Left colon (tissue), 1 donor: ENCODE measurements around a stretch of chr5.

GRCh38 chr5:96336366-96336714 is 96.7 kb downstream of the PCSK1 start:
- PRO-cap, result no peak

GRCh38 chr5:96431528-96431983 is 1.5 kb downstream of the PCSK1 start:
- PRO-cap, result no peak

GRCh38 chr5:96431984-96432922 is 795 bp downstream of the PCSK1 start:
- PRO-cap, result no peak

- PRO-cap, result no peak
These were observed 34.6 kb upstream of the CAST start for GRCh38 chr5:96627538-96628019.

GRCh38 chr5:96660864-96661785 is 1.1 kb upstream of the CAST start:
- PRO-cap, result bidirectional peak, plus-strand start at chr5:96661659, minus-strand start at chr5:96661602

GRCh38 chr5:96803577-96804143 is 4.1 kb downstream of the ERAP1 start:
- PRO-cap, result no peak

DNA sequence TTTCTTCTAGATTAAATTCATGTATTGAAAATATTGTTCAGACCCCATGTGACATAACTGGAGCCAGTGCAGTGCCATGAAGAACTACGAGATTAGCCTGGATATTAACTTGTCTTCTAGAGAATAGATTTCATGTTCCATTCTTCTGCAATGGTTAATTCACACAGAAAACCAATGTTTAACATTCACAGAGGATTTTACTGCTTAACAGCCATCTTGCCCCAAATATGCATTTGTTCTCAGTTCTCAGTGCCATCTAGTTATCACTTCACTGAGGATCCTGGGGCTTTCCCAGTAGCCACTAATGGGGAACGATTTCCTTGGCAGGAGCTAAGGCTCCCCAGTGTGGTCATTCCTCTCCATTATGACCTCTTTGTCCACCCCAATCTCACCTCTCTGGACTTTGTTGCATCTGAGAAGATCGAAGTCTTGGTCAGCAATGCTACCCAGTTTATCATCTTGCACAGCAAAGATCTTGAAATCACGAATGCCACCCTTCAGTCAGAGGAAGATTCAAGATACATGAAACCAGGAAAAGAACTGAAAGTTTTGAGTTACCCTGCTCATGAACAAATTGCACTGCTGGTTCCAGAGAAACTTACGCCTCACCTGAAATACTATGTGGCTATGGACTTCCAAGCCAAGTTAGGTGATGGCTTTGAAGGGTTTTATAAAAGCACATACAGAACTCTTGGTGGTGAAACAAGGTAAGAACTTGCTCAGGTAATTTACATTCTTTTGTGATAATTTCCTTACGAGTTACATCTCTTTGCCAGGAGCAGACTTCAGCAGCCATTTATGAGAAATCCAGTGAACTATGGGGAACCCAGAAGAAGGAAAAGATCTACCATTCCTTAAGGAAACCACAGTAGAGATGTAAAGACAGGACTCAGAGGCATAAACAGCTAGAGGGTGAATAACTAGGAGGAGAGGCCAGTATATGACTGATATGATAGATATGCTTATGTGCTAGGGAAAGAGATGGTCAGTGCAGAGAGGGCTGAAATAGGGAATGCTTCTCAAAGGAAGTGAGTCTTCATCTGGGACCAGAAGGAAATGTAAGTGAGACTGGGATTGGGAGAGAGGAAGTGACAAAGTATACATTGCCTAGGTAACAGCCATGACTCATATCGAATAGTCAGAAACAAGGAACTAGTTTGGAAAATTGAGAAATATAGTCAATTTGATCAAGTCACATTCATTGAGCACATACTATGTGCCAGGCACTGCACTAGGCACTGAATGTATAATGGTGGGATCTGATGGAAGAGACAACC is 3.7 kb downstream of the ERAP2 start:
- PRO-cap, result no peak

DNA sequence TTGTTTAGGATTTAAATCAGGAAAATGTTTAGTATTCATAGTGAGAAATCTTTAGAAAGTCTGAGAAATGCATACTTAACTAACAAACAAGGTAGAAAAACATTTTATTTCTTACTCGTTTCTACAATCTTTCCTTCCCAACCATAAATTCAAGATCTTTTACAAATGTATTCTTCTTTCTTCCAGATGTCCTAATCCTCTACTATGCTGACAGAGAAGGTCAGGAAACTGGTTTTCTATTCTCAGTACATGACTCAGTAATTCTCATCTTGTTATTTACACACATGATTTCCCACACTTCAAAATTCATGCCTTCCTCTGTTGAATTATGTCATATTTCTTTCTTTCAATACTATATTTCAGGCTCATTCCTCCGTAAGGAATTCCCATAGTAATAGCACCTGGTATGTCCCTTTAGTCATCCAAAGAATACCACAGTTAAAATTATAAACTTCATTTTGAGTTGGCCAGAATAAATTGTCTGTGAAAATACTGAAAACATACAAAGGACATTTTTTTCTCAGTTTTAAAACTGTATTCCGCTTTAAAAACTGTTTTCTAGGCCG is 14.3 kb upstream of the LNPEP start:
- PRO-cap, result no peak

DNA sequence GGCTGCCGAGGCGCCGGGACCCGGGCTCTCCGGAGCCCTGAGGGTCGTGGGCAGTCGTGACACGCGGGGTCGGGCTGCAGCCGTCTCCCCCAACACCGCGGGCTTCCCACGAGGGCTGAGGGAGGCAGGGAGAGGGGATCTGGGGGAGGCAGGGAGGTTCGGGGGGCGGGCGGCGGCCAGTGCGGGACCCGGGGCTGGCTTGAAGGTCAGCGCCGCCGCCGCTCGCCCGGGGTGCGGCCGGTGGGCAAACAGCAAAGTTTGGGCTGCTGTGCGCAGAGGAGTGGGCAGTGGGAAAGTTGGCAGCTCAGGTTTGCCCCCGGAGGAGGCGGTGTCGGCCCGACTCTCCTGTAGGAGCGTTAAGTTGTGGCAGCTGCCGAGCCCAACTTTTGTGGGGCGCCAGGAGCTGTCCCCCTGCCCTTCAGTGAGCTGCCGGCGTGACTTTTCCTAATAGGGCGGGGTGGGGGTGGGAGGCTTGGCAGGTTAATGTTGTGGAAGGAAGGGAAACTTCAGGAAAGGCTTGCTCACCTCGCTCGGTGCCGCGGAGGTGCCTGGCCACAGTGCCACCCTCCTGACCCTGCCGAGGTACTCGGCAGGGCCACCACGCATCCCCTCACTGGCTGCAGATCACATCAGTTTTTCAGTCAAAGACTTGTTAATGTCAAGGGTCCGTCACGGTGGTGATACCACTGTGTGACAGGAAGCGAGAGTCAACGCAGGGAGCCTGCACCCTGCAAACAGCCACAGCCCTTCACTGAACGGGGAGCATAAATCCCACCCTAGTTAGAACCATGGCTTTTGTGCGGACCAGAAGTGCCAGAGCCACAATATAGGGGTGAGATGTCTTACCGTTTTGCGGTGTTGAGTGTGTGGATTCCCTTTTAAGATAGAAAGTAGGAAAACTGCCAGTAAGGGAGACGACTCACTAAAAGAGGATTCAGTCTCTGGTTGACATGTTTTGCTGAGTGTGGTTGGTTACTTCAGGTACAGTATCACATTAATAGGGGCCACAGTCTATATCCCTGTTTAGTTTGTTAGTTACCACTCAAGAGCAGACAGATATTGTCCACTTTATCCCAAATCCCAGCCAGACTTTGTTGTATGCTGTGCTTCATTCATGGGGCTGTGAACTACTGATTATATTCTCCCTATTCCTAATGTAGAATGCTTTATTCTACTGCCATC is 693 bp downstream of the LNPEP start:
- PRO-cap, result no peak

DNA sequence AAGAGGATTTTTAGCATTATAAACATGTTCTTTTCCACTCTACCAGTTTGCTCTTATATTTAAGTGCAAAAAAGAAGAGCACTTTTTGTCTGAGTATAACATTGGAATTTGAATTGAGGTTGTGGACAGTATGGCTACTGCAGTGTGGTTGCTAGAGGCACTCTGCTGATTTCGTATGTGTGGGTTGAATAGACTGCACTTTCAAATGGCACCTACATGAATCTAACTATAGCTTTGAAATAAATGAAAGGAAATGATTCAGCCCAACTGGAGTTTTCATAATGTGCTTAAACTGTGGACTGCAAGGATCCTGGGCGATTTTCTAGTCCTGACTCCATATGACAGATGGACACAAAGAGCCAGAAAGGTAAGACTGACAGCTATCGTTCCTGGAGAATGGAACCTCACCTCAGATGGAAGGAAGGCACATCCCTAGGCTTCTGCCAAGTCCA is 657.6 kb upstream of the RIOK2 start:
- PRO-cap, result no peak

DNA sequence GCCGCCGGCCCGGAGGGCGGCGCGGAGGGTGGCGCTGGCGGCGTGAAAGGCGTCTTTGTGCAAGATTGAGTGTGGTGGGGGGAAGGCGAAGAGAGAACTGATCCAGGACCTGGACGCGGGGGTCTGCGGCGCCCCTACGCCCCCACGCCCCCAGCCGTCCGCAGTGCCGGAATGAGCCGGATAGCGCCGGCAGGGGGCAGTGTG is 4.5 kb upstream of the RGMB start:
- PRO-cap, result no peak

DNA sequence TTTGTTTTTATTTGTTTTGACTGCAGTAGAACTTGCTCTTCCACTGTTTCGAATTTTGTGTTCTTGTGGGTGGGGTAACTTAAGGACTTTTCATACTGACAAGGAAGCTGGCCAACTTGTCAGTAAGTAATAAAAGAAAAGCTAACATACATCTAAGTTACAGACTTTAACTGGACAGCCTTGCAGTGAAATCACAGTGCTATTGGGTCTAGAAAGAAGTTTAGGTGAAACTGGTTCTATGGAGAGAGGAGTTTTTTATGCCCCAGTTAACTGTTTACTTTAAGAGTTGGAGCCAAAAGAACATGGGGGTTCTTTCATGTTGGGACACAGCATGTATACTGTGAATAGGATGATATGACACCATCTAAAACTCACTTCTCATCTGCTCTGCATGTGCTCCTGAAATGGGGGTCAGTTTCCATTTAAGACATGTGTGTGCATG is 13.2 kb downstream of the RGMB start:
- PRO-cap, result bidirectional peak, plus-strand start at position 161 of the sequence, minus-strand start at position 53 of the sequence

- PRO-cap, result no peak
These were observed 13.8 kb downstream of the RGMB start for GRCh38 chr5:98787241-98787741.

- PRO-cap, result no peak
These were observed 56.2 kb downstream of the CHD1 start for GRCh38 chr5:98872425-98873149.

GRCh38 chr5:98881051-98881549 is 47.7 kb downstream of the CHD1 start:
- PRO-cap, result no peak

DNA sequence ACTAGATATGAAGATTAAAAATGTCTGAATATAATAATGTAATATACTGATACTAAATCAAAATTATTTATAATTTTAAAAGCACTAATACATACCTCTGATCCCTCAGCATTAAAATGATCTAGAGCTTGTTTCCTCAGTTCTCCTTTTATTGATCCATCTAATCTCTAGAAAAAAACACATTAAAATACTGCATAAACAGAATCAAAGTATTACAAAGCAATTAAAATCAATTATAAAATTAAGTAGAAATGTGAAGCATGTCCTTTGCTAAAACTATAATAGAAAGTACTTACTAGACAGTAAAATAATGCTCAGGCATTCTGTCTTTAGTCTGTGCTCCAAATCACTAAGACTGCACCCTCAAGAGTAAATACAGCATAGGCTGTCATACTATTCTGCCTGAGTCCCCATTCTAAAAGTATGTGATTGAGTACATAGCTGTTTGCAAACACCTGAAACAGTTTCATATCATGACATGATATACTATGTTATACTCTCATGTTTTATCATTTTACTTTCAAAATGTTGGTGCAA is 43.3 kb downstream of the CHD1 start:
- PRO-cap, result no peak

- PRO-cap, result unidirectional peak, plus-strand start at chr5:98927387
These were observed 1.6 kb downstream of the CHD1 start for GRCh38 chr5:98927040-98927684.

- PRO-cap, result no peak
These were observed 462 bp upstream of the FAM174A start for GRCh38 chr5:100534716-100535107.

GRCh38 chr5:100647764-100648330 is 112.7 kb downstream of the FAM174A start:
- PRO-cap, result no peak

DNA sequence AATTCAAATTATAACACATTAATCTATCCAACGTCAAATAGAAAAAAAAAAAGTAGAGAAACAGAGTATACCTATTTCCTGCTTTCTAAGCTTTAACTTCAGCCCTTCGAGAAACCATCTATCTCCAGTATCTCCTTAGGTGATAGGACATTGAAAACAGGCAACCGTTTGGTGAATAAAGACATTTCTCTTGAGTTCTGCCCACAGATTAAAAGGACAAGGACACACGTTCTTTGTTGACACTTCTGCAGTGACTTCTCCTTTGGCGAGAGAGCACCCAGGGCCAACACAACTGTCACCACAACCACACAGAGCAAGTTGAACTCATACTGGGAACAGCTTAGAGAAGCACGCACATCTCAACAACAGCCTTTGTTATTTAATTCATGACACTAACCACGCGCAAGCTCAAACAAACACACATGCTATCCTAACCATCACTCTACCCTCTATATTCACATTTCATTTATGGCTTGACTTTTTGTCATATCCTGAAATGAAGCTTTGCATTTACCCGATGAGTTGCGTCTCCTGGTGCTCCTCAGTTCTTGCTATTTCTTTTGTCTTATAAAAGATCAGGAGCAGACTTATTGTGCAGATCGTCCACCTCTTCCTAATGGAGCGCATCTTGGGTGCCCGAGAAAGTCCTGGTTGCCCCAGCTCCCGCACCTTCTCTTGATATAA is 611 bp downstream of the ST8SIA4 start:
- PRO-cap, result no peak